ENCODE measurements around a stretch of chr20.

DNA sequence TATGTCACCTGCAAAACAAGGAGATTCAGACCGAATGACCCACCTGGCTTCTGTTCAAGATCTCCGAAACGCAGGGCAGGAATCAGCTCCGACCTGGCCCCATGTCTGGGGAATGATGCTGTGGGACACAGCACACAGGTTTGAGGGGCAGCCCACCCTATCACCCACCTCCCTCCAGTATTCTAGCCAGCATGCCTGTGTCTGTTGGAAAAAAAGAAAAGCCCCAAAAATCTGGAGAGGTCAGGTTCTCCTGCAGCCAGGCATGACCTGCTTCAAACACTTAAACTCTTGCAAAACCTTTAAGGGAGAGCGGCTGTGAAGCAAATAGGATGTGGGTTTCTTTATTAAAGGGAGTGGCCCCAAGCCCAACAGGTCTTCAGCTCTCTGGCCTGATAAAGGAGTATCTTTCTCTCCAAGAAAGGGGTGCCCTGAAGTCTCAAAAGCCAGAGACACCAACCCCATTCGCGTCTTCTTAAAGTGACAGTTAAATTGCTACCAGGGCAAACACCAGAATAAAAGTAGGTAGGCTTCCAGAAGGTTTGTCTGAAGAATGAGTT is 6.4 kb downstream of the PREX1 start:
- RRBS, result no CpG with 5 or more reads among the region's 7 CpGs

- RRBS, result no CpG with 5 or more reads among the region's 7 CpGs
These were observed 31.2 kb downstream of the ARFGEF2 start for GRCh38 chr20:48952587-48953290.

GRCh38 chr20:48975863-48976316 is 54.4 kb downstream of the ARFGEF2 start:
- RRBS, result no CpG with 5 or more reads among the region's 10 CpGs

- RRBS, result no CpG with 5 or more reads among the region's 7 CpGs
These were observed 2.1 kb downstream of the DDX27 start for GRCh38 chr20:49221298-49221680.

DNA sequence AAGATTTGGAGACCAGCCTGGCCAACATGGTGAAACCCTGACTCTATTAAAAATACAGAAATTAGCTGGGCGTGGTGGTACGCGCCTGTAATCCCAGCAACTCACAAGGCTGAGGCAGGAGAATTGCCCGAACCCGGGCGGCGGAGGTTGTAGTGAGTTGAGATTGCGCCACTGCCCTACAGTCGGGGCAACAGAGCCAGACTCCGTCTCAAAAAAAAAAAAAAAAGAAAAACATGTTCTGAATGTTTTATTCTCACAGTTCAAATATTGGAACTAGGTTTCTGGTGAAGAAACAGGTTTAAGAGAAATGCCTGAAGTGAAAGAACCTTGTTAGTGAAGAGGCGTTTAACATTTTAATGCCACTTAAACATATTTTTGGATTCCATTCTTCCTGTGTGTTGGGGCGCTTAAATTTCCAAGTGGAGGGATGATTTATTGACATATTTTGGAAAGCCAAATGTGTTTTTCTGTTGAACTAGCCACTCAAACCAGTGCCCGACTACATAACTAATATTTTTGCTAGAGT is 1.6 kb upstream of the ZNFX1 start:
- RRBS, result no CpG with 5 or more reads among the region's 13 CpGs

GRCh38 chr20:49344864-49345392 is 67.1 kb upstream of the ZNFX1 start:
- RRBS, result no CpG with 5 or more reads among the region's 10 CpGs

- RRBS, result no CpG with 5 or more reads among the region's 6 CpGs
These were observed 61.4 kb downstream of the KCNB1 start for GRCh38 chr20:49420898-49421565.

- RRBS, result no CpG with 5 or more reads among the region's 9 CpGs
These were observed 16.1 kb upstream of the PTGIS start for GRCh38 chr20:49584015-49584557.

- RRBS, result no CpG with 5 or more reads among the region's 5 CpGs
These were observed 37.4 kb upstream of the SLC9A8 start for GRCh38 chr20:49775163-49775736.

DNA sequence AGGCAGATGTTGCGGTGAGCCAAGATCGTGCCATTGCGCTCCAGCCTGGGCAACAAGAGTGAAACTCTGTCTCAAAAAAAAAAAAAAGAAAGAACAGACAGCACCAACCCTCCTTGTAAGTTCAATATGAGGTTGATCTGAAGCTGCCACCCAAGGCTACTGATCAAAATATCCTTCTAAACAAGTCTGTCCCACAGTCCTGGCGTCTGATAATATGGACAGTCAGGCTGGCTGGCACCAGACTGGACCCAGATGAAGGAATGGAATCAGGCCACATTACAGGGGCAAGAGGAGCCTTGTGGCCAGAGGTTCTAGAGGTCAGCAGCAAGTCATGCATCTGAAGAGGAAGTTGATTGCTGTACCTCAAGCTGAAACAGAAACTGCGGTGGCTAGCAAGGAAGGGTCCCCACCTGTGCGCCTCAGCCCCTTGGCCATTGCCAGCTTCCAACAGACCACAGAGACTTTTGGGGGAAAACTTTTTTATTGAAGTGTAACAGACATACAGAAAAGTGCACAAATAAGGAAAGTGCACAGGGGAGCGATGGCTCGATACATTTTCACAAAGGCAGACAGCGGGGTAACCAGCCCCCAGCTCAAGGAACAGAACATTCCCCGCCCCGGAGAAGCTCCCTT is 26.9 kb upstream of the SLC9A8 start:
- RRBS, result no CpG with 5 or more reads among the region's 11 CpGs

- RRBS, result no CpG with 5 or more reads among the region's 6 CpGs
These were observed 1.0 kb downstream of the SLC9A8 start for GRCh38 chr20:49813523-49814196.

DNA sequence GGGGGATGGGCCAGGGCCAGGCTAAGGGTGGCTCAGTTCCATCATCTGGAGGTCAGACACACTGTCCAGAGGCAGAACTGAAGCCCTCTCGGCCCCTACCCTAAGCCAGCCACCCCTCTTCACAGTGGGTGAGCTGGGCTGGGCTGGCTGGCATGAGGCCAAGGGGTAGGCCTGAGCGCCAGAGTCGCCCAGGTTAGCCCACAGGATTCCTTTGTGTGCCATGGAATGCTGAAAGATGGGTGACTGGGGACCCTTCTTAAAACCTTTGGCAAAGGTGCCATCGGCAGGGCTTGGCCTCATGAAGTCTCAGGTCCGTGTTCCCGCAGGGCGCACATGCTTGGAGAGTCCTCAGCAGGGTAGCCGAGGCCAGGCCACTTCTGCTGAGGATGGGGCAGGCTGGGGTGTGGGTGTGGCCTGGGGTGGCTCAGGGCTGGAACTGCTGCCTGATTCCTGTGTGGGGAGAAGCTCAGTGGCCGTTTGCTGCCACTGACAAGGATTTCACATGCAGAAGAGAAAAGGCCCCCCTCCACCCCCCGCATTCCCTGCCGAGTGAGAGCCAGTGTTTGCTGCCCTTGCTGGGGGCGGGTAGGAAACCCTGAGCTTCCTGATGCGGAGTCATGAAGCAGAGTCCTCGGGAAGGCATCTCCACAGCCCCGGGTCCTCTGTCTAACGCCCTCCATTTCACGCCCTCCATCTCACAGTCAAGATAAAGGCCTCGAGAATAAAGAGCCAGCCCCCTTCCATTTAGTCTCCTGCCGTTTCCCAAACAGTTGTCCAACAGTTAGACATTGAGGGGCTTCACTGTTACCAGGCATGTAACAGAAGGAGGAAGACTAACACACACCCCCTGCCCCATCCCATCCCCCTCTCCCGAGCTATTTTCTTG is 24.4 kb downstream of the SPATA2 start:
- RRBS, result no CpG with 5 or more reads among the region's 20 CpGs

GRCh38 chr20:49942547-49942920 is 6.3 kb downstream of the RNF114 start:
- RRBS, result no CpG with 5 or more reads among the region's 6 CpGs

- RRBS, result no CpG with 5 or more reads among the region's 20 CpGs
These were observed 806 bp upstream of the PEDS1 start for GRCh38 chr20:50154193-50154864.

DNA sequence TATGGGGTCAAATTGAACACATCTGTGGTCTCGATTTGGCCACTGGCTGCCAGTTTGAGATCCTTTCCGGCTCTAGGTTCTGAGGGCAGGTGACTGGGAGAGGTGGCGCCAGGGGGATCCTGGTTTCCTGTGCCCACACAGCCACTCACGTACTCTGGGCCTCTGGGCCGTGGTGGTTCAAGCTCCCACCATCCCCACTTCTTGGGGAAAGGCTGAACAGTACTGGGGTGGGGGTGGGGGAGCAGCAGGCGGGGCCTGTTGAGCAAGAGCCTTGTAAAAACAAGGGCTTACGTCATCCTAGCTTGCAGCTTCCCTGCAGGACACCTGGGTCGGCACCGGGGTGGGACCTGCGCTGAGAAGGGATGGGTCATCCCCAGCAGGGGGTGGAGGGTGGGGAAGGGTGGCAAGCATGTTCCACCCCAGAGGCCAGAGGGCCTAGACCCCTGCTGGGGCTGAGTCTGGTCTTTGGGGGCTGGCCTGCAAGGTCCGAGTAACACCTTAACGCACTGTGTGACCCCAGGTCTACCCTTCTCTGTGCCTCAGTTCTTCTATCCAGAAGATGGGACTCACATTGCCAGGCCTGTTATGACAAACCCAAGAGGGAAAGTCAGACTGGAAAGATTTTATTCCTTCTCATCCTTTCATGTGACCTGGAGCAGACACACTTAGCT is 3.1 kb upstream of the CEBPB start:
- RRBS, result no CpG with 5 or more reads among the region's 12 CpGs

- RRBS, result 44% methylated on average over 14 of the region's 34 CpGs
These were observed 745 bp upstream of the CEBPB start for GRCh38 chr20:50189796-50190373.

- RRBS, result no CpG with 5 or more reads among the region's 21 CpGs
These were observed 80.7 kb downstream of the CEBPB start for GRCh38 chr20:50271021-50272072.

- RRBS, result no CpG with 5 or more reads among the region's 7 CpGs
These were observed 84.9 kb downstream of the CEBPB start for GRCh38 chr20:50275473-50275961.

DNA sequence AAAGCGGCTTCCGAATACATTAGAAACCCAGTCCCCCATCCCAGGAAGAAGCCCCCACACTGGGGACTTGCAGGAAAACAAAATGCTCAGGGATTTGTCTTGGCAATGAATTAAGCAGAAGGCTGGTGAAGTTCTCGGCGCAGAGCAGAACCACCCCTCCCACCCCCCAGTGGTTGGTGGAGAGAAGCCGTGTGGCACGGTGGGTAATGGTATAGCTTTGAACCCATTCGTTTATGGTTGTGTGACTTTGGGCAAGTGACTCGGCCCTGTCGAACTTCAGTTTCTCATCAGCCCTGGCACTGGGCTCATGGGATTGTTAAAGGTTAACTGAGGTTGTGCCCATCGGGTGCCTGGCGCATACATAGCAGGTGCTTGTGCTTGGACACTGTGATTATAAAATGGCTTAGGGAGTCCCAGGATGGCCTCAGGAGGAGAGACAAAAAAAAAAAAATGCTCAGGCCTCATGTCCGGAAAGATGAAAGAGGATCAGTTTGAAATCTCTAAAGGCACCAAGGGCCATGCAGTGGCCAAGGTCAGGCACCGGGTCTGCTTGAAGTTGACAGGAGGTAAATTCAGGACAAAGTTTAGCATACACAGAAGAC is 120.2 kb upstream of the PTPN1 start:
- RRBS, result 88% methylated on average over 2 of the region's 13 CpGs

All from HTR-8/SVneo (cell line).